ENCODE measurements around a stretch of chr17.

GRCh38 chr17:62611732-62612428 lies 15.6 kb upstream of the MRC2 start:
- PRO-cap, result unidirectional peak, minus-strand start at chr17:62611837

DNA sequence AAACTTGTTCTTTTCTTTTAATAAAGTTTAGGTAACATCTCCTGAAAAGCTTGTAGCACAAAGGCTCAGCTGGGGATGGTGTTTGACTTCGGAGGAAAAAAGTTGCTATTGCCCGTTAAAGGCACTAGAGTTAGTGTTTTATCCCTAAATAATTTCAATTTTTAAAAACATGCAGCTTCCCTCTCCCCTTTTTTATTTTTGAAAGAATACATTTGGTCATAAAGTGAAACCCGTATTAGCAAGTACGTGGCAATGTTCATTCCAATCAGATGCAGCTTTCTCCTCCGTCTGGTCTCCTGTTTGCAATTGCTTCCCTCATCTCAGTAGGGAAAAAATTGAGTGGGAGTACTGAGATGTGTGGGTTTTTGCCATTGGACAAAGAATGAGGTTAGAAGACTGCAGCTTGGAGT lies 14.5 kb upstream of the MRC2 start:
- PRO-cap, result no peak

DNA sequence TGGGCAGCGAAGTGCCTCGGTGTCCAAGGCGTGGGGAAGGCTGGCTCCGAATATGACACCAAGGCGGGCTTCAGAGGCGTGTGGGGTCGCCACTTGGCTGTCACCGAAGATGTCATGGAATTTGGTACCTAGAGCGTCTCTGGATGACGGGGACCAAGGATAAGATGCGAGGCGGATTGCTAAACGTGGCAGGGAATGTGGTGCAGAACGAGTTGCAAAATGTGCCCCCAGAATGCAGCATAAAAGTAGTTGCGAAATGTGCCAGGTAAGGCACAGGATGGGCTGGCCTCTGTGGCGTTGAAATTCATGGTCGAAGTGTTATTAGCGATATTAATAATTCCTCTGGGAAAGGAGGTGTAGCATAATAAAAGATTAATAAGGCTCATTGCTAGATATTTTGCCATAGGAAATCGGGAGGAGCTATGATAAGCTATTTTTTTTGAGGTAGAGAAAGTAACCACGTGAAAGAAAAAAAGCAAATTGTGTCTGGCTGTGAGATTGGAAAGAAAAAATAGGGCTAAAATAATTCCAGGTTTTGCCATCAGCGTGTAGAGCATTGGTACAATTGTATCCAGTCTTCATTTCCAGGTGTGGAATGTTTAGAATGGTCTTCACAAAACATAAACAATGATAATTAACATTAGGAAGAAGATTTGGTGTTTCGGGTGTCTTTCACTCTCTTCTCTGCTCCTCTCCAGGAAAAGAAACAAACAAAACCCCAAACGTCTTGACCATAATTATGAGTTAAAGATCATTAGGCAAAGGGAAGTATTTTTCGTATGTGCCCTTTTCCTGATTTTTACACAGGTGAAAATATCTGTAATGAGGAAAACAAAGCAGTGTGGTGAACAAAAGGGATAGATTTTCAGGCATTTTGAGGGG lies 1.1 kb downstream of the TANC2 start:
- PRO-cap, result no peak

GRCh38 chr17:63423101-63423994 lies 22.8 kb downstream of the CYB561 start:
- PRO-cap, result no peak

- PRO-cap, result no peak
These were observed 11.1 kb downstream of the CYB561 start for GRCh38 chr17:63434646-63435759.

DNA sequence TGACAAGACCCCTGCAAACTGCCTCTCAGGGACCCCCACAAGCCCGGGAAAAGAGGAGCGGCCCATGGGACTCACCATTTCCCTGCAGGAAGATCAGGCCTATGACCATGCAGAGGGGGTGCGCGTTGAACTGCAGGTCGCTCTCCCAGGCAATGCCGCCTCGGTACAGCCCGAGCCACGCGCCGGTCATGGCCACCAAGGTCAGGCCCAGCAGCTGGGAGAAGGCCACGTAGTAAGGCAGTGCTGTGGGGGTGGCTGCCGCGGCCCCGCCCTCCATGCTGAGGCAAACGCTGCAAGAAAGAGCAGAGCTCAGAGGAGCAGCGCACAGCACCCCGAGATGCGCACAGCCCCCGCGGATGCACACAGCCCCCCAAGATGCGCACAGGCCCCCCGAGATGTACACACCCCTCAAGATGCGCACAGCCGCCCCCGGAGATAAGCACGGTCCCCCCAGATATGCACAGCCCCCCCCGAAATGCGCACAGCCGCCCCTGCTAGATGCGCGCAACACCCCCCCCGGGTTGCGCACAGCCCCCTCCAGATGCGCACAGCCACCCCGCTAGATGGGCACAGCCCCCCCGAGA lies 8.7 kb downstream of the CYB561 start:
- PRO-cap, result no peak

DNA sequence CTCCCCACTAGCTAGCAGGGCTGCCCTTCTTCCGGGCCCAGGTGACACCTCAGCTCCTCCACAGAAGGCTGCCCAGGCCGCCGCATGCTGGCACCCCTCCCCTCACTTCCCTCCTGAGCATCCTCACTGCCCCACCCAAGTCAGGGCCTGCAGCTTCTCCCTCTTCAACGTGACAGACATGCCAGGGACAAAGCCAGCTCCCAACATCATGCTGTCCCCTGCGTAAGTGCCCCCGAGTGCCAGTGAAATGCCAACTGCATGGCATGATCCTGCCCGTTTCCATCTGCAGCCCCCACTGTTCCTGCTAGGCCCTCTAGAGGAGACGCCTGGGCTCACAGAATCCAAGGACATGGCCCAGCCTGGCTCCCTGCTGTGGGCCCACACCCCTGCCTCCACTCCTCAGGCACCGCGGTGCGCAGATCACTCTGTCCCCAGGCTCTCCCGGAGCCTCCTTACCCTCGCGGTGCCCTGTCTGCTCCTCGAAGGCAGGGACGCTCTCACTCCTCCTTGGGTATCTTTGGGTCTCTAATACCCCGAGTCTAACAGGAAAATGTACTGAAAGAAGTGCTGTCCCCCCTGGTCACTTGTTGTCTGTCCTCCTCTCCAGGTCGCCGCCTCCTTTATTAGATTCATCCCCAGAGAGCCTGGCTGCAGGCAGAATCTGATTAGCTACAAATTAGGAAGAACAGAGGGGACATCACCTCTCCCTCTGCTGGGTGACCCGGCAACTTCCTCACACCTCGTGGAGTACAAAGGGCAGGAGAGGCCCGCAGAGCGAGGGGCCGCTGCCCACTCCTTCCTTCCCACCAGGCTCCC lies 5.6 kb downstream of the CYB561 start:
- PRO-cap, result no peak

DNA sequence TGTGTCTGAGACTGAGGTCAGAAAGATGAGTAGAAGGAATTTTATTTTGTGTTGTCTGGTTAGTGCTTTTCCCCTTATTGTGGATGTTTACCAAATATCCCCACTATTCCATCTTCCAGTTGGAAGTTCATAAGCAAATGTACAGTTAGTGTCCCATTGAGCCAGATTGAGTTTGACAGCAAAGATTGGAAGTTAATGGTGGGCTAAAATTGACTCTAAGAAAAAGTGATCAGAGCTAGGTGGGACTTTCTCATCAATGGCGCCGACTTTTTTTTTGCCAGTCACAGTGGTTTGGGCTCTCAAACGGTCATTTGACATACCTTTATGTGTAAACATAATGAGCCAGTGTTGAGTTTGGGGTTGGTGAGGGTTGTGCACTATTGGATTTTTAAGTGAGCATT lies 23.4 kb upstream of the TACO1 start:
- PRO-cap, result no peak

DNA sequence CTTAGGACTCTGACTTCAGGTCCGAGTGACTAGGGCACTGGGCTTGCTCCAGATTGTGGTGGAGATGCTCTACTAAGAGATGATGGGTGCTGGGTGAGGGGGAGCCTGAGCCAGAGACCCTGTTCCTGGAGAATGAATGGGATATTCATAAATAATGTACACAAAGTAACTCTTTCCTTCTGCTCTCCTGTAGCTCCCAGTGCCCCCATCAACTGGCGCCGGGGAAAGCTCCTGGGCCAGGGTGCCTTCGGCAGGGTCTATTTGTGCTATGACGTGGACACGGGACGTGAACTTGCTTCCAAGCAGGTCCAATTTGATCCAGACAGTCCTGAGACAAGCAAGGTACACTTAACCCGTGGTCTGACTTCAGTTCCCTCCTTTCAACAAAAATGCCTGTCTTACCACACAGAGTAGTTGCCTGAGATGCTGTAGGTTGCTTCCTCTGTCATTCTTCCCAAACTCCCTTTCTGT lies 9.8 kb downstream of the LIMD2 start:
- PRO-cap, result no peak

- PRO-cap, result no peak
These were observed 1.3 kb downstream of the LIMD2 start for GRCh38 chr17:63698480-63699111.

DNA sequence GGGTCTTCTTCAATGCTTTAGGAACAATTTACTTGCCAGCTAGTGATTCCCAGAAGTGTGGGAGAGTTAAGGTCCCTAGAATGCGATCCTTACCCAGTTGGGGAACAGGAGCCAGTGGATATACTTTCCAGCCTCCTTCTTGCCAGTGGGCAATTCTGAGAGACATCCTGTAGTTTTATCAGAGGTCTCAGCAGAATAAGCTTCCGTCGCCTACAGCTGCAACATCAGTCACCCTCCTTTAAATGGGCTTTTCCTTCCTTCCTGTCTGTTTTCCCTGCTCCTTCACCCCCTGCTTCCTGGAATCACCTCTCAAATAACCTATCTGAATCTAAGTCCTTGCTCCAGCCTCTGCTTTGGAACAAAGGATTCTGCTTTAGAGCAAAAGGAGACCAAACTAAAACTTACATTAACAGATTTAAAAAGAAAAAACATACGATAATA lies 4.0 kb downstream of the ICAM2 start:
- PRO-cap, result no peak

DNA sequence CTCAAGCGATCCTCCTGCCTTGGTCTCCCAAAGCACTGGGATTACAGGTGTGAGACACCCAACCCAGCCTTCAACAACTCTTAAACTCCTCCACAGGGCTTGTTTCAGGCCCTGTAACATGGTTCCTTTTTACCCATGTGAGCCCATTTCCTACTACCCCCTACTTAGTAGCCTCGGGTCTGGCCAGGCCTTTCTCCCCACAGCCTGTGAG lies 39.4 kb upstream of the ICAM2 start:
- PRO-cap, result no peak

- PRO-cap, result no peak
These were observed 52.7 kb downstream of the ERN1 start for GRCh38 chr17:64077070-64077789.

GRCh38 chr17:64091996-64092651 lies 37.8 kb downstream of the ERN1 start:
- PRO-cap, result no peak

GRCh38 chr17:64133539-64133863 lies 3.6 kb upstream of the ERN1 start:
- PRO-cap, result no peak

DNA sequence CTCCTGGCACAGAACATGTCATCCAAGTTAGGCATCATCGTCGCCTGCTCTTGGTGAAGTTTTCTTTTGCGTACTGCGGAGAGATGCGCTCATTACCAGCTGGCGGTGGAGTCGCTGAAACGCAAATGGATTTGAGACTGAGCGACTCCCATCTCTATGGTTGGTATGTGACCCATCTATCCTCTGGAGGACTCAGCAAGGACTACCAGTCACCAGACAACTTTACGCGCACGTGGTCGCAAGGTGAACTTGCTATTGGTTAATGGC lies 15.6 kb upstream of the ERN1 start:
- PRO-cap, result bidirectional peak, plus-strand start outside the sequence, minus-strand start at position 107 of the sequence

- PRO-cap, result no peak
These were observed 50.5 kb upstream of the TEX2 start for GRCh38 chr17:64313671-64313887.

DNA sequence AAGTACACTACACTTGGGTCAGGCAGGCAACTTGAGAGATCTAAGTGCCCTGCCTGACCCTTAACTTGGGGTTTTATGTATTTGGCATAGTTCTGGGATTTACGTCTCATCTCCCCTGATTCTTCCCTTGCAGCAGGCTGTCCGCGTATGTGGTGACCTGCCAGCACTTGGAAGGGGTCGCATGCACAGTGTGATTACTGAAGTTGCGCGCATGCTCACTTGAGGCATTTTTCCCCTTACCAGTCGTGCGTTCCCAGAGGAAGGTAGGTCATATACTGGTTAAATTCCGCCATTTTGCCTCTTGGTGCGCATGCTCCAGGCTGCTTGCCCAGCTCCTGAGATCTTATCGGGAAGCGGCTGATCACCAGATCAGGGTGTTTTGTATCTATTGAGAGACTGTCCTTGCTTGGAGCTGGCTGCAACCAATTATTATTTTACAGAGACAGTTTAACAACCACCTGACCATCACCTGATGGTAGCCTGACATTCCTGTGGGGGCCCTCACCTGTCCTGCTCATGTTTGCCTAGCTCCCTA lies 56.5 kb upstream of the TEX2 start:
- PRO-cap, result no peak

DNA sequence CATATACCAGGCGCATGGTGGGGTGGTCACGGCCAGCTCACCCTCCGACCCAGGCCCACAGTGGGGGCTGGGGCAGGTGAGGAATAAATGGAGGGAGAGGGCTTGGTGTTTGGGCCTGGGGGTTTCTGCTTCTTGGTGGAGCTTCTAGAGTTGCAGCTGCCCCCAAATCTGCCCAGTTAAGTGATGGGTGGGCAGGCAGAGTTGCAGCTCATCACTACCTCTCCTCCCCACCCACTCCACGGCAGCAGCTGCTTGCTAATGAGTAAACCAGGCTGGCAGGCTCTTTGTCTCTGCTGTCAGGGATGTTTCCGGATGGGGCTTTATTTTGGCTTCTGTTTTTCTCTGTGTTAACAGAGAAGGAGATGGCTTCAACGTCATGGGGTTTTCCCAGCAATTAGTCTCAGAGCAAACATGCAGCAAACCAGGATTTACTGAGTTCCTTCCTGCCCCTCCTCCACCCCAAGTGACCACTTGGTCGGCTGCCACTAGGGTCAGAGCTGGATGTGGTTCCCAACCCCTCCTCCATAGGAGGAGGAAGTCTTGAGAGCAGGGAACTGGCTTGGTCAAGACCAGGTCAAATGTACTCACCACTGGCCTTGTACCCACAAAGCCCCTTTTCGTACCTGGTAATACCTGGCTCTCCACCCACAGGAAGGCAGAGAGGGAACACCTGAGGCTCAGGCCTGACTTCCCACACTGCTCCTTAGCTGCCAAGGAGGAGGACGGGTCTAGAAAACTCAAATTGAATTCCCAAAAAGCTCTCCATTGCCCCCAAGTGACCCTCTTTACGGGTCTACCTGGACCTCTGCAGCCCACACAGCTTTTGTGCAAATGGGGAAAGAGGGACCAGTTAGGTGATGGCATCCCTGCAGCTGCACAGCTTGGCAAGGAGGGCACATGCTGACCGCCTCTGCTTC lies 46.3 kb downstream of the PECAM1 start:
- PRO-cap, result bidirectional peak, plus-strand start at position 549 of the sequence, minus-strand start at position 238 of the sequence

GRCh38 chr17:64387558-64387887 lies 3.1 kb downstream of the PECAM1 start:
- PRO-cap, result no peak

Data from left colon (tissue), 1 donor.